ENCODE measurements around the genes EIF2D, FCMR, FCAMR and C4BPB.

DNA sequence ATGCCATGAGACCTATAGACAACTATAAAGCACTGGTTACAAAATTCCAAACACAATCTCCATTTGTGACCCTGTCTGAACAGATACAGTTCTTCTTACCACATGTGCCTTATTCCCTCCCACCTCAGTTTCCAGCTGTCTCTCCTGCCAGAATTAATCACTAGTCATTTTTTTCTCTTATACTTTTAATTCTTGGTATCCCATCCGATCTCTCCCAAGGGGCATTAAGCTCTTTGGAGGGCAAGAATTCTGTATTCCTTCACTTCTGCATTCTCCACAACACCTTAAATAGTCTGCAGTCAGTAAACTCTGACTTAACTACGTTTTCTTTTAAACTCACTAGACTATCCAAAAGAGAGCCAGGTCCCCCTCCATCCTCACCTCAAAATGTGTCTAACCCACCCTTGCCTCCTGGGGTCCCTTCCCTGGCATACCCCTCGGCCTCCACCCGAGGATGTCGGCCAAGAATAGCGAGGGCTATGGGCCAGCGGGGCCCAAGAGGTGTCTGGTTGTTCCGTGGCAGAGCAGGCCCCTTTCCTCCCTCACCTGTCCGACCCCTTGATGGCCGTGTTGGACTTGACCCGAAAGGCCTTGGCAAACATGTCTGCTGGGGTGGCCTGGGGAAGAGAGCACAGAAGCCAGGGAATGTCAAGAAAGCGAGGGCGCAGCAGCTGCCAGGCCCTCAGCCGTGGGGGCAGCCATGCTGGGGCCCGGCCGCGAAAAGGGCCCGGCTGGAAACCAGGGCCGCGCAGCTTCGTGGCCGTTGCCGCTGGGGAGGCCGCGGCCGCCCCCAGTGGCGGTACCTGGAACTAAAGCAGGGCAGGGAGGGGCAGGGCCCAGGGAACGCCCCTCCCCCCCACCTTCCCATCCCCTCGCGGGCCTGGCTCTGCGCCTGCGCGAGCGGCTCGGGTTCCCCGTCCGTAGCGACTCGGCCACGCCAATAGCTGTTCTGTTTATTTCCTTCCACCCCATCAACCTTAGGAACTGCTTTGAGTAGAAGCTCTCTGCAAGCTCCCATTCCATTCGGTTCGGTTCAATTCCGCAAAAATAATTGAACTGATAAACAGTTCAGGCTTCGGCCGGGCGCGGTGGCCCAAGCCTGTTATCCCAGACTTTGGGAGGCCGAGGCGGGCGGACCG, at the start of gene EIF2D:
Gene EIF2D (minus strand): TSS at position 725 of the 1,139 bp plus-strand sequence.
- PRO-cap: bidirectional peak, plus-strand start at position 953 of the sequence, minus-strand start at position 686 of the sequence

DNA sequence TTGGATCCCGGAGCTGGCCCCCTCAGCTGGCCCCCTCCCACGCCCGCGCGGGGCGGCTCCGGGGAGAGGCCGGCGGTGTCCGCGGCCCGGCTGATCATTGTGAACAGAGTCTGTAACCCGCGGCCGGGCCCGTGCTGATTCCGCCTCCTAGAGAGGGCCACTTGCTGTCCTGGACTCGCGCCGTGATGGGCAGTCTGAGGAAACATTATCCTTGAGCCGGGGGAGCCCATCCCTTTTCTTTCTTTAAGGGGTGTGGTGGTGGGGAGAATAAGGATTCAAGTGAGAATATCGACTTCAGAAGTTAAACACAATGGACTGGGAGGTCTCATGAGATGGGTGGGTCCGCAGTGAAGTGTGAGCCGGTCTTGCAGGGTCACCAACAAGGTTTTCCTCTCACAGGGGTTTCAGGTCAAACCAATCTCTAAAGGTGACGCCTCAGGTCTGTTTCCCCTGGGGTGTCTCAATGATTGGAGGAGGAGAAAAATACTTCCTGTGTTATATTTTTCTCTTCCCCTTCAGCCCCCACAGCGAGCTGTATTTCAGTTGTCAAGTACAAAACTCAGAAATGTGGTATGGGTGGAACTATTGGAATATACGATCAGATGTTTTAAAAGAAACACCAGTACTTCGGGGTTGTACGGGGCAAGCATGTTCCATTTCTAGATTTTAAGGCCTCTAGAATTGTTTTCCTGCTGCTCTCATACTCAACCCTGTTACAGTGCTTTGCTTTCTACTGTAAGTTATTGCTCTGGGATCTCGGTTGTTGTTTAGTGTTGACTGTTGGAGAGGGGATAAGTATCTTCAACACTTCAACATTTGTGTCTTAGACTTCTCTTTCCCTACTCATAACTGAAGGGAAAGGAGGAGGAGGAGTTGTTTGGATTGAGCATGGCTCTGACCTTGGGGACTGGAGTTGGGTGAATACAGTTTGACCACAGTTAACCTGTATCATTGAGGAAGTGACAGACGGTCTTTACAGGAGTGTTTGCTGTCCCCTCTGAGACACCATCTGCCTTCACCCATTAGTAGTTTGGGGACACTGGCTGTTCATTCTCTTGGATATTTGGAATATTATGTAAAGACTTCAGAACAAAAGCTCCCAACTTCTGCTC, 1.8 kb downstream of the MAPKAPK2 start:
- PRO-cap: bidirectional peak, plus-strand start at position 106 of the sequence, minus-strand start at position 99 of the sequence; unidirectional peak, minus-strand start at position 383 of the sequence; bidirectional peak, plus-strand start at position 951 of the sequence, minus-strand start at position 915 of the sequence

- PRO-cap: no peak
These were observed 2.4 kb downstream of the MAPKAPK2 start for GRCh38 chr1:206687236-206687470.

- PRO-cap: no peak
These were observed 18.7 kb downstream of the MAPKAPK2 start for GRCh38 chr1:206703026-206704173.

DNA sequence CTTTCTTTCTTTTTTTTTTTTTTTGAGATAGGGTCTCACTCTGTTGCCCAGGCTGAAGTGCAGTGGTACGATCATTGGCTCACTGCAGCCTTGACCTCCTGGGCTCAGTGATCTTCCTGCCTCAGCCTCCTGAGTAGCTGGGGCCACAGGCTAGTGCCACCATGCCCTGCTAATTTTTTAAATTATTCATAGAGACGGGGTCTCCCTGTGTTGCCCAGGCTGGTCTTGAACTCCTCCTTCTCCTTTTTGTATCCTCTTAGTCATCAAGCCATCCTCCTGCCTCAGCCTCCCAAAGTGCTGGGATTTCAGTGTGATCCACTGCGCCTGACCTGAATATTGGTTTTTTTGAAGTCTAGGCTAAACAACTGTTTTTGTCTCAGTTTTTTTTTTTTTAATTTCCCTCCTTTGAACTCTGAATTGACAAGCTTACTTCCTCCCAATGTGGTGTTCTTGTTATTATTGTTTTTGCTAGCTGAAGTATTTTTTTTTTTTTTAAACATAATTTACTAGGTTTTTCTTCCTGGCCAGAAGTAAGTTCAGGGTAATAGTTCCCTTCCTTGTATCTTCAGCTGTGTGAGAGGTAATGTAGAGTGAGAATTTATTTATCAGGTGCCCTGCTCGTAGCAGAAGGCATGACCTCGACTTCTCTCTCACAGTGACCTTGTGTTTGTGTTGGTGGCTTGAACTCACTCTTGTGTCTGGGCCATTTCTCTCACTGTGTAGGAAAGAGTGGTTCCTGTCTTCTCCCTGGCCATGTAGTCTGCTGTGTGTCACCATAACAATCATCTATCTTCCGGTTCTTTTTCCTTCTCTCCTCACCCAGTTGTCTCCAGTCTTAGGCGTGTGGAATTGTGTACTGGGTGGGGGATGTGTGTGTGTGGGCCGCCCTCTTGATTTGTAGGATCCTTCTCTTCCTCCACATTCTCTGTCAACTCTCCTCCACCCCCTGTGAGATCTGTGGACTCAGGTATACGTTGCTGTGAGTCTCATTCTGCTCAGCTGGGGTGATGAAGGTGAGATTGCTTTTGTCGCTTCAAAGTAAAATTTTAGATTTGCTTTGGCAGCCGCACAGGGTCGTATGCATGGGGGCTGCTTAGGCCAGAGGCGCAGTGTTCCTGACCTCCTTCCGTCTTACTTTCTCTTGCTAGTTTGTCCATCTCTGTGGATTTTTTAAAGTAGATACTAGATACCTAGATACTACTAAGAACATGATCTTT, 31.3 kb downstream of the MAPKAPK2 start:
- PRO-cap: no peak

DNA sequence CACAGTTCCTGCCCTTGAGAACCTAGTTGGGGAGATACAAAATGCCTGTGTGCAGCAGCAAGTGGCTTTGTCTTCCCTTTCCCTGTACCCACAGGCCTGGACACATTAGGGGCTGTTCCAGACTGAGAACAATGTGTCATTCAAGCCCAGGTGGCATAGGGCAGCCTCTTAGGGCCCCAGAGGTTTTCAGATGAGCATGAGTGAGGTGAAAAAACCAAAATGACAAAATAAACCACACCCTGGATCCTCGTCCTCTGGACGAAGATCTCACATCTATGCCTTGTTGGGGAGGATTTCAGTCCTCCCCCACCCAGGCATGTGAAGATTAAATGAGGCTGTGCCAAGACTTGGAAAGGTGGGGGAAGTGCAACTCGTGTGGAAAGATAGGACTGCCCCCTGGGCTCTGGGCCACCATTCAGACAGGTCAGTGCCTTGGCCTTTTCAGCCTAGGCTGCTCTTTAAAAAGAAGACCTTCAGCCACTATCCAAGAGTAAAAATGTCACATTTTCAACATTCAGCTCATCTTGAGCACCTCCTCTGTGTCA, 32.8 kb upstream of the IL19 start:
- PRO-cap: no peak

DNA sequence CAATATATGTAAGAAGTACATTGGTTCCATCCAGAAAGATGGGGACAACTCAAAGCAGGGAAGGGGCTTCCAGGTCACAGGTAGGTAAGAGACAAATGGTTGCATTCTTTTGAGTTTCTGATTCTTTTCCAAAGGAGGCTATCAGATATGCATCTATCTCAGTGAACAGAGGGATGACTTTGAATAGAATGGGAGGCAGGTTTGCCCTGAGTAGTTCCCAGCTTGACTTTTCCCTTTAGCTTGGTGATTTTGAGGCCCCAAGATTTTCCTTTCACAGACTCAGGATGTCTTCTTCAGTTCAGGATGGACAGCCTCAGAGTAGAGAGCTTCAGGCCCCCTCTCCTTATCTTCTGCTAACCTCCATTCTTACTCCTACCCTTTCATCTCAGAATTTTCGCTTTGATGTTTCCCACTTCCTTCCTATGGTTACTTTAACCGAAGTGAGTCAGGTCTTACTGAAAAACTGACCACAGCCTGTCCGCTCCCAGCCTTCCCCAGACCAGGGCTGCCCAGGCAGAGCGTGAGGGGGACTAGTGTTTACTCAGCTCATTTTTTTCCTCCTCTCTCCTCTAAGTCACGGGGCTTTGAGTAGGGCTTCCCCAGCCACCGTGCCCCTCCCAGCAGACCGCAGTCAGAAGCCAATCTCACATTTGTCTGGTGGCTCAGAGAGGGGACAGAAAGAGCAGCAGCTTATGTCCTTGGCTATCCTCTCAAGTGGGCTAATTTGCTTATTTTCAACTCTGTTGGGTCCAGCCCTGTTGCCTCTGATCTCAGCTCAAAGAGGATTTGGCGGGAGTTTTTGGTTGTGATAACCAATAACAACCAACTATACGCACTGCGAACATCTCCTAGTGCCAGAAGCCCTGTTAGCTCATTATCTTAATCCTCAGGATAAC, 4.3 kb upstream of the IL19 start:
- PRO-cap: bidirectional peak, plus-strand start at position 665 of the sequence, minus-strand start at position 557 of the sequence

DNA sequence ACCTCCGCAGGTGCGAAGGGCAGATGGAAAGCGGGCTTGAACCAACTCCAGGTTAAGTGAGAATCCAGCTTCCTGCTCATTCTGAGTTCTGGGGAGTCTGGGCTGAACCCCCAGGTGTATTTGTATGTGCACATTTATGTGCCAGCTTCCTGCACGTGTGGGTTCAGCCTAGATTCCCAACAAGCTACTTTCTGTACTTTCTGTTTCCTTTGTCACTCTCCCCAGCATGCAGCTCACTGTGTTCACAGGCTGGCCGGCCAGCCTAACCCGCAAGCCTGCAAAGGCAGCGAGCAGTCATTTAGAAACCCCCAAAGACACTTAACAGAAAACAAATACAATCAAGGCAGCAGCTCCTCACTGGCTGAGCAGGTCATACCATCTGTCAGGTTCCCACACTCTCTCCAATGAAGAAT, 1.2 kb upstream of the IL19 start:
- PRO-cap: no peak

DNA sequence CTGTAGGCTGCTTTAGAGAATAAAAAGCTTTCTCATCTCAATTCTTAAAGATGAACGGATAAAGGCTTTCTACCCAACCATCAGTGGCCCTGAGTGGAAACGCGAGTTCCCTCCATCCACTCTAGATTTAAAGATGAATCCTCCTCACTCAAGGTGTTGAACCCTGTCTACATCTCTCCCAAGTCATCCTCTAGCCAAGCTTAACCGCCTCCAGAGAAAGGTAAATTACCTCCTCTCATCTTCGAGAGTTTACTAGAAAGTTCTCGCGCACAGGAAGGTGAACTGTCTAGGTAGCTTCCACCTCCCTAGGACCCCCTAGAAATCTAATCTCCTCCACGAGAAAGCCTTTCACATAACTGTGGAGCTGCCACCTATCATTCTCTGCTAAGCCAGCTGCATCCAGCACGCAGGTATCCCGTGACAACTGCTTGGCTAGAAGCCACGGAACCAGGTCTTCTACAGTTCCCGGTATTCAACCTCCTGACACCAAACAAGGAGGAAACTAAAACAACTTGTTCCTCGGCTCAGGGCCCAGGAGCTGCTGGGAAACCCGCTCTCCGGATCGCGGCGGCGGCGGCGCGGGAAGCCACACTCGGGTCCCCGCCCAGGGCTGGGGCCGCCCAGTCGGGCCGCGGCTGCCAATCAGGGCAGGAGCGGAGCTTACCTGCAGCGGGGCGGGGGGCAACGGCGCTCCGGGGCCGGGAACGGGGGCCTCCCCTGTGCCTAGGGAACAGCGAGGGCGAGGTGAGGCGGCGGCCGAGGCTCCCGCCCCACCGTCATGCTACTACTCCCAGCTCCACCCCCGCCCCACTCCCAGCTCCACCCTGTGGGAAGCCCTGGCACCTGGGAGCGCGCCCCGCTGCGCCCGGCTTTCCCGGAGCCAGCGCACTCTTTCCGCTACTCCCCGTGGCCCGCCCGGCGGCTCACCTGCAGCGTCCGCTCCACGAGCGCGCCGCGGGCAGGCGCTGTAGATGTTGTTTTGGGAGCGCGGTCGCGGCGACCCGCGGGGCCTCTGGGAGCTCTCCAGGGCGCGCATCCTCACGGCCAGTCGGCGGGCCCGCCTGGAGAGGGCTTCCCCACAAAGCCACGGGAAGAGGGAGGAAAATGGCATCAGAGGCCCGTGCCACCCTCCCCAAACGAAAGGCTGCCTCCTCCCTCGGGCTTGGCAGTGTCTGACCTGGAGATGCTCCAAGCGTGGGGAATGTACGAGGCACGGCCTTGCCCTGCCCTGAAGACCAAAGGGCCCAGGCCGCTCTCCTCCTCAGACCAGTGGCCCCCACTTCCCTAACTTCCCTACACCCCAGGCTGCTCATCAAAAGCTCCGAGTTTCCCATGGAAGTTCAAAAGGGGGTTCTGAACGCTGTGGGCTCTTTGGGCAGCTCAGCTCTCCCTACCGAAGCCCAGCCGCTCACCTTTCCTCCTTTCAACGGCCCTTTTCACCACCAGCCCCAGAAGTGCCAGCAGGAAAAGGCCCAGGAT, 12.1 kb downstream of the IL24 start:
- PRO-cap: no peak

DNA sequence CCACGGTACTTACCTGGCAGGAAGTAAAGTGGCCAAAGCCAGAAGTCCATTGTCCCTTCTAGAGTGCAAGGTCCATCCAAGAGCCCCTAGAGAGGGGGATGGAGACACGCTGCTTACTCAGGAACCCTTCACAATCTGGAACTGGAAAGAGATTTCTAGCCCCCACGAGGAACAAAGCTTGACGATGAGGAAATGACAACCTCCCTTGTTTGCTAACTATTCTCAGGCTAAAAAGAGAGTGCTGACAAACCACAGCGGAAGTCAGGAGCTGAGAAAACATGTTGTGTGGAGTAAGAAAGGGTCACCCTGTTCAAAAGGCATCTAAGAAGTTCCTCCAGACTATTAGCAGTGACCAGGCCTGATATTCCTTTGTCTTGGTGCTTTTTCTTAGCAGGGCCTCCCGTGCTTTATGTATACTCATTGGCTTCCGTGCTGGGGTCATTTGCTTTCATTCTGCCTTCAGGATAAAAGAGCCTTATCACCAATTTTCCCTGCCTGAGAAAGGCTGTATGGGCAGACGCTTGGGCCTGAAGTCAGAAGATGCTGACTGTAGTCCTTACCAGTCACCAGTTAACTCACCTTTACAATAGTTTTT, at the start of gene FCMR:
Gene FCMR (minus strand): TSS at position 137 of the 595 bp plus-strand sequence.
- PRO-cap: bidirectional peak, plus-strand start at position 328 of the sequence, minus-strand start at position 137 of the sequence

DNA sequence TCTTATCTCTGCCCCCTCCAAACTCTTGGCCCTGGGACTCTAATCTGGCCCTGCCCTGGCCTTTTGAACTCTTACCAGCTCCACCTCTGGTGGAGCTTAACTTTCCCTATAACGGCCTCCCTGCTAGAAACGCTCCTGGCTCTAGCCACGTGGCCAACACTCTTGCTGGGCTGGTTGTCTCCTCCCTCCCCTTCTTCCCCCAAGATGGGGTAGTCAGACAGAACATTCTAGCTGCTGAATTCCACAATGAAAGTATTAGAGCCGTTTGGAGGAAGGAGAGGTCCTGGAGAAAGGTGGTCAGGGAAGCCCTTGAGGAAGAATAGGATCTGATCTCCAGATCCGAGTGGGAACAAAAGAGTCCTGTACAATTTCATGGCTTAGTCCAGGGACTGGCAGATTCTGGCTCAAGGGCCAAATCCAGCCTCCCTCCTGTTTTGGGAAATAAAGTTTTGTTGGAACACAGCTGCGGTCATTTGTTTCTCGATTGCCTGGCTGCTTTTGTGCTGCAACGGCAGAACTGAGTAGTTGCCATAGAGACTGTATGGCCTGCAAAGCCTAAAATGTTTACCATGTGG, 9.5 kb upstream of the PIGR start:
- PRO-cap: bidirectional peak, plus-strand start at position 126 of the sequence, minus-strand start outside the sequence

DNA sequence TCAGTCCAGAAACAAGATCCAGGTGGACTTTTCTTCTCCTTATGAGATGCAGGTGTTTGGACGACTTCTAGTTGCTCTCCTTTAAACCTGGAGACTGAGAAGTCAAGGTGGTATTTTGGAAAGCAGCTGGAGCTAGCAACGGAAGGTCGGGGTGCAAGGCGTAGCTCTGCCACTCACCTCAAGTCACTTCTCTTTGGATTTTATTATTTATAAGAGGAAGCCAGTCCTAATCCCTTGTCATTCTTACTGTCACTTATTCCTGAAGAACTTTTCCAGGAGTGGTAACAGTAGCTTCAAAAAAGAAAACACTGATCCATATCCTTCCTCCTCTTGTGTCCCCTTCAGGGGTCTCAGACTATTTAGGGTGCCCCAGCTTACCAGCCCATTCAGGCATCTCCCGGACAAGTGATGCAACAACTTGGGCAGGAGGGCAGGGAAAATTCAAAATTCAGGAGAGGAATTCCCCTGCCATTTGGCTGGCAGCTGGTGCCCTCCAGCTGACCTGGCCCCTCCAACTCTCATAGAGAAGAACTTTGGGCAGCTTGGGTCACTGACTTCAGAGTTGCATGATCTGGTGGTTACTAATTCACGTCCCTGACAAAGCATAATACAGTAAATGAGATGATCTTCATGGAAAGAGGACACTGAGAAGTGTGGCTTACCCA, at the start of gene FCAMR:
Gene FCAMR (minus strand): TSS at position 334 of the 665 bp plus-strand sequence.
- PRO-cap: no peak

GRCh38 chr1:207004708-207005362, 27.7 kb downstream of the C1orf116 start:
- PRO-cap: no peak

GRCh38 chr1:207081158-207081604, 7.5 kb upstream of the C4BPB start:
- PRO-cap: no peak

DNA sequence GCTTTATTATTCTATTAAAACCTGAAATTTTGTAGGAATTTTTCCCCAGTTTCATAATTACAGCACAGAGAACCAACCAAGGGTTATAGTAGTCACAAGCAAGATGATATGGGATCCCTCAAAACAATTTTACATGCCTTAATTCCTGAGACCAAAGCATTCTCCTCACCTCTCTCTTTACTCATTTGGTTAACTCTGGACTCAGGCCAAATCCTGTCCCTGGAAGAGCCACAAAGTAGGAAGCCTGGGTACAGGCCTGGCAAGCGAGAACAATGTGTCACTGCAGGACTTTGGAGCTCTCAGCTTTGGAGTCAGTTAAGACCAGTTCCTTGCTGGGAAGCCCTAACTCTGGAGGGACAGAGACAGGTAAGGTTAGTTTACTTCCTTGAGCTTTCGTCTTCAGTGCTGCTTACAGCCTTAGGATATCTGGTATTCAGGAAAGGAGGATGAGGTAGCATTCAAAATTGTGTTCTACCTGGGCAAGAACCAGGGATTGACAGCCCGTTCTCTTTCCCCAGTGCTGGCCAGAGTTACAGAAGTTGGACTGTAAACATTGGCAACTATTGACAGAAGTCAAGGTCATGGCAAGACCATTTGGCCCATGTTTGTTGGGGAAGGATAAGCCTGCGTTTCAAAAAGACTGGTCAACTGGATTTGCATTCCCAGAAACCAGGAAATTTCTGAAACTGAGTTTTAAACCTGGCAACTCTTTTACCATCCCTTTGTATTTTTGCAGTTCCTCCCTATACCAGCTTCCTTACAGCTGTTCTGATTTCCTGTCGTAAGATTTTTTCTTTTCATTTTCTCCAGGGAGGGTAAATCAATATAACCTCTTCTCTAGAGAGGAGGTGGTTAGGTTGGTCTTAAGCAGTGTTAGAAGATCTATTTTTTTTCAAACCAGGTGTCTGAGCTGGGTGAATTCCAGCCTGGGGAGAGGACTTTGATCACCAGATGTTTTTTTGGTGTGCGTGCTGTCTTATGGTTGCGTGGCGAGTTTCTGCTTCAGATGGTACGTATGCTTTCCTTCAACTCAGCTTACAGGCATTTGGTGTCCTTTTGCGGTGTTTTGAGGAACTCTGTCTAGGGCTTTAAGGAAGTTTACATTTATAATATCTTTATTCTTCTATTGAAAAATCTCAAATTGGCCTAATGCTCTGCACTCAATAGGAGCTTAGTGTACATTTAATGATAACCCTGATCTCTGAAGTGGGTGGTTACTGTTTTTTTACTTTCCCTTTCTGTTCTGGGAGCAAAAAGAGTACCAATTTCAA, at the start of gene C4BPB:
Gene C4BPB (plus strand): TSS at position 280 of the 1,271 bp plus-strand sequence.
- PRO-cap: bidirectional peak, plus-strand start at position 375 of the sequence, minus-strand start at position 274 of the sequence

DNA sequence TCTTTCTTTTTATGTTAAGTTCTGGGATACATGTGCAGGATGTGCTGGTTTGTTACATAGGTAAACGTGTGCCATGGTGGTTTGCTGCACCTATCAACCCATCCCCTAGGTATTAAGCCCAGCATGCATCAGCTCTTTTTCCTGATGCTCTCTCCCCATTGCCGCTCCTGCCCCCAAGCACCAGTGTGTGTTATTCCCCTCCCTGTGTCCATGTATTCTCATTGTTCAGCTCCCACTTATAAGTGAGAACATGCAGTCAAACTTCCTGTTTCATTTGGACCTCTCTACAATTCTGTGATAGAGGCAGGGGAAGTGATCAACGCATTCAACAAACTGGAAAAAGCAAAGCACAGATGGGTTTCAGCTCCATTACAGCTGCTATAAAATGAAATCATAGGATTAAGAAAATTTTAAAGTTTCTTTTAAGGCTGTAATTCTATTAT, 23.3 kb upstream of the CD55 start:
- PRO-cap: no peak

- PRO-cap: no peak
These were observed 33.7 kb downstream of the CD55 start for GRCh38 chr1:207355125-207355654.

GRCh38 chr1:207519593-207520192, 23.7 kb downstream of the CR1 start:
- PRO-cap: no peak

- PRO-cap: unidirectional peak, plus-strand start at chr1:207749146
These were observed 2.9 kb upstream of the CD46 start for GRCh38 chr1:207748722-207749528.

GRCh38 chr1:207794063-207795004, 42.5 kb downstream of the CD46 start:
- PRO-cap: no peak